Cardiac septum (tissue), 1 donor: ENCODE measurements around a stretch of chr9.

DNA sequence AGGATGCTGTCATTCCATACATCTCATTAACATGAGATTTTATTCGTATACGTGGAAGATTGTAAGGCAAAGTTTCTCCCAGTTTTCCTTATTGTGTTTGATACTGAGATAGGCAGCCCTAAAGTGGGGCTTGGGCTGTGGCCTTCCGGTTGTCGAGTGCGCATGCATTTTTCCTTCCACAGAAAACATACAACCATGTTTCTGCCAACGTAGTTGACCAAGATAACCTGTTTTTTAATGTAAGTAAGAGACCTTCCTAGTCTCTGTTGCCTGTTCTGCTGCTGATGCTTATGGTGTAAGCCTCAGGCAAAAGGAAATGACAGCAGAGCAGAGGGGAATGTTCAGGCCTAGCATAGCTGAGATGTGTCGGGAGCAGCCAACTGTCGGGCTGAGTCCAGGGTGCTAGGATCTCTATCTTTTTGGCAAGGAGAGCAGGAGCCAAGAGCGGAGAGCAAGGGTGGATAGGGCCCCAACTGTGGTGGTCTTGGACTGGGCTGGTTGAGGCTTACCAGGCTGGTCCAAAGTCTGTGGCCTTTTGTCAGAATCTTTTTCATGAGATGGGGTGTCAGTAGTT lies 2.5 kb downstream of the NTRK2 start:
- PRO-cap, result no peak

DNA sequence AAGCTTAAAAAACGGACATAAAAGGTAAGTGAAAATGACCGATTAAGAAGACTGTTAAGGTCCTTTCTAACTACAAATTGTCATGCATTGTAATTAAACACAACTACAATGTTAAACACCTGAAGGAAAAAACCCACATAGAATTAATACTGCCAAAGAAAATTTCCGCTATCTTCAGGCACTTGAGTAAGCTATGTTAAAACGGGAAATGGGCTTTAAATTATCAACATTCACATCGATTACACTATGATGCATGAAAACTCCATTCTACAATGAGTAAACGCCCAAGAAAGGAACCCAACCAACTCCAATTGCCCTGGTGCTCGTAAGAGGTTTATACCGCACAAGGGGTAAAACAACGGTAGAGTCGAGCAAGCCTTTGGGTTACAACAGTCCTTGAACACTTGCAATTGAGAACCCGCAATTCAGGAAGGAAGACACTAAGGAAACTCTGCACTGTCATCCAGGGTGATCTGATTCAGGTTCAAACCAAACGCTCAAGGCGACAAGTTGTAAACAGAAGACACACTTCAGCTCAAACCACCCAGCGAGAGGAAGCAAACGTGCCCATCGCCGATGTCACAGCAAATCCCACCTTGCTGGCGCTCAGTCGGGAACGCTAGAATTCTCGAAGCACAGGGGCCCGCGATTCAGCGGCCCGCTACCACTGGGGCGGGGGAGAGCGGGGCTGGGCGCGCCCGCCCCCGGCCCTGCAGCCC lies 917 bp downstream of the AGTPBP1 start:
- PRO-cap, result no peak

GRCh38 chr9:85742615-85743079 lies 893 bp upstream of the AGTPBP1 start:
- PRO-cap, result no peak

DNA sequence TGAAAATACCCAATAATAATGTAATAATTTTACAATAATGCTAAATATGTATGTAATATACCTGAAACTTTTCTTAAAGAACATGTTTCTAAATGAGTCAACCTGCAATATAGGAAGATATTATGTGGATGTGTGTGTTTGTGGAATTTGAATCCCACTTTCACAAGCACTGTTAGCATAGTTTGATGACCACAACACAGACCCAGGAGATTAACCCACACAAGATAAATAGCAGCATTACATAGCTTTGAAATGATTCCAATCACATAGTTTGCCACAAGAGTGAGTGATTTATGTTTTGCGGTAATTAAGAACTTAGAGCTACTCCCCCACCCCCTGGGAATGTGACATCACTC lies 1.4 kb upstream of the AGTPBP1 start:
- PRO-cap, result no peak

- PRO-cap, result no peak
These were observed 73.7 kb downstream of the GOLM1 start for GRCh38 chr9:86025483-86026244.

GRCh38 chr9:86033197-86033780 lies 66.1 kb downstream of the GOLM1 start:
- PRO-cap, result no peak

DNA sequence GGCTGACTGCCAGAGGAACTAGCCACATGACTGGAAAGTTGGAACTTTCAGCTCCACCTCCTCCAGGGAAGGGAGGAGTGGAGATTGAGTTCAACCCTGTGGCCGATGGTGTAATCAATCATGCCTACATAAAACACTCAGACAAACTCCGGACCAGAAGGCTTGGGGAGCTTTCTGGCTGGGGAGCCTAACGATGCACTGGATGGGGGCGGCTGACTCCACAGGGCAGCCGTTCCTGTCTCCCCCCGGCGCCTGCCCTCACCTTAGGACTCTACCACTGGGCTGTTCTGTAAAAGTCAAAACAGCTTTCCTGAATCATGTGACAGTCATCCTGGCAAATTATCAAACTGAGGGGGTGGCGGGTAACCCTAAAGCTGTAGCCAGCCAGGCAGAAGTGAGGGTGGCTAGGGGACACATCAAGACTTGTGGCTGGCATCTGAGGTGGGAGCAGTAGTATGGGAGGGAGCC lies 58.0 kb downstream of the GOLM1 start:
- PRO-cap, result no peak

DNA sequence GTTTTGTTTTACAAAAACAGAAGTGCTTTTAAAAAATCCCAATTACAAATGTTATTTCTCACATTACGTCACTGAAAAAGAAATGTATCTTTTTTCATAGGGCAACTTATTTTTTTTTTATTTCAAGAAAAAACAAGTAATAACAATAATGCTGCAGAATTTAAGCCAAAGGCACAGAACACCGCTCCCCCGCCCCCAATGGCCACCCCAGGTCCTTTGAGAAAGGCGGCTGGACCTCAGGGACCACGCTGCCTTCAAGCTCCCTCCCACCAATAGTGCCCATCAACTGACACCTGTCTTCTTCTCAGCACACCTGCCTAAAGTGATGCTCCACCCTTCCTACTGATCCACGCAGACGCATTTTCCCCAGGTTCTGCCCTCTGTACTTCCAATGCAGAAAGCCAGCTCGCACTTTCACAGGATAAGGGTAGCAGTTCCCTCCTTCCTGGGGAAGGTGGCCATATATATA lies 2.0 kb downstream of the GOLM1 start:
- PRO-cap, result no peak

GRCh38 chr9:86575933-86576198 lies 221.7 kb upstream of the TUT7 start:
- PRO-cap, result unidirectional peak, minus-strand start at chr9:86576020

GRCh38 chr9:86945898-86946023 lies 1.5 kb downstream of the GAS1 start:
- PRO-cap, result no peak

- PRO-cap, result no peak
These were observed 86.9 kb upstream of the GAS1 start for GRCh38 chr9:87034011-87034736.

DNA sequence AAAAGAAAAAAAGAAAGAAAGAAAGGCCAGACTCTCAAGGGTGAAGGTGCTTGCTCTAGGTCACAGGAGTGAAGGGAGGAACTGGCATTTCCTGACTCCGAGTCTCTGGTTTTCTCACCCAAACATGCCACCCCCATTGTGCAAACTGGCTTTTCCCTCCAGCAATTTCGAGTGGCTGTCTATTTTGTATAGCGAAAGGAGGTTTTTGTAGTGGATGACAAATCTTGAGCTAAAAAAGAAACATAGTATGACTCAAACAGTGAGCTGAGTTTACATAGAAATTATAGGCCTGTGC lies 33.7 kb upstream of the DAPK1 start:
- PRO-cap, result no peak

DNA sequence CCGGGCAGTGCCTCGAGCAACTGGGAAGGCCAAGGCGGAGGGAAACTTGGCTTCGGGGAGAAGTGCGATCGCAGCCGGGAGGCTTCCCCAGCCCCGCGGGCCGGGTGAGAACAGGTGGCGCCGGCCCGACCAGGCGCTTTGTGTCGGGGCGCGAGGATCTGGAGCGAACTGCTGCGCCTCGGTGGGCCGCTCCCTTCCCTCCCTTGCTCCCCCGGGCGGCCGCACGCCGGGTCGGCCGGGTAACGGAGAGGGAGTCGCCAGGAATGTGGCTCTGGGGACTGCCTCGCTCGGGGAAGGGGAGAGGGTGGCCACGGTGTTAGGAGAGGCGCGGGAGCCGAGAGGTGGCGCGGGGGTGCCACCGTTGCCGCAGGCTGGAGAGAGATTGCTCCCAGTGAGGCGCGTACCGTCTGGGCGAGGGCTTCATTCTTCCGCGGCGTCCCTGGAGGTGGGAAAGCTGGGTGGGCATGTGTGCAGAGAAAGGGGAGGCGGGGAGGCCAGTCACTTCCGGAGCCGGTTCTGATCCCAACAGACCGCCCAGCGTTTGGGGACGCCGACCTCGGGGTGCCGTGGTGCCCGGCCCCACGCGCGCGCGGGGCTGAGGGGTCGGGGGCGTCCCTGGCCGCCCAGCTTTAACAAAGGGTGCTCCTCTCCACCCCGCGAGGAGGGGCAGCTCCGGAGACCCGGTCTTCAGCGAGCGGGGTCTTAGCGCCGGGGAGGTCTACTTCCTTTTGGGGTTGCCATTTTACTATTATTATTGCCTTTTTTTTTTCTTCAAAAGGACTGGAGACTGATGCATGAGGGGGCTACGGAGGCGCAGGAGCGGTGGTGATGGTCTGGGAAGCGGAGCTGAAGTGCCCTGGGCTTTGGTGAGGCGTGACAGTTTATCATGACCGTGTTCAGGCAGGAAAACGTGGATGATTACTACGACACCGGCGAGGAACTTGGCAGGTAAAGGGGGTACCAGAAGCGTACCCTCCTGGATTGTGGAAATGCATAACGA lies 825 bp downstream of the DAPK1 start:
- PRO-cap, result no peak

DNA sequence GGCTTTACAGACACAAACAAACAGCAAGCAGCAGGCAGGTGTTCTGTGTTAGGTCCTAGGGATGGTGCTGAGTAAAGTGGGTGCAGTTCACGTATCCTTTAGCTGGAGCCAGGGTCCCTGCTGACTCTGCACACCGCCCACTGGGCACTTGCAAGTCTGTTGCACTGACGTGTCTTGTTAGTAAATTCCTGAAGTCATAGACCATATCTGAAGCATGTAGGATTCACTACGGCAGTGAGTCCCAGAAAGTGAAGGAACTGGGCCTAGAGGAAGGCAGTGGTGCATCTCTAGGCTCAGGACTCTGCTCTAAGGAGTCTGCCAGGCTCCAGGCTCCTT lies 96.6 kb downstream of the DAPK1 start:
- PRO-cap, result no peak

DNA sequence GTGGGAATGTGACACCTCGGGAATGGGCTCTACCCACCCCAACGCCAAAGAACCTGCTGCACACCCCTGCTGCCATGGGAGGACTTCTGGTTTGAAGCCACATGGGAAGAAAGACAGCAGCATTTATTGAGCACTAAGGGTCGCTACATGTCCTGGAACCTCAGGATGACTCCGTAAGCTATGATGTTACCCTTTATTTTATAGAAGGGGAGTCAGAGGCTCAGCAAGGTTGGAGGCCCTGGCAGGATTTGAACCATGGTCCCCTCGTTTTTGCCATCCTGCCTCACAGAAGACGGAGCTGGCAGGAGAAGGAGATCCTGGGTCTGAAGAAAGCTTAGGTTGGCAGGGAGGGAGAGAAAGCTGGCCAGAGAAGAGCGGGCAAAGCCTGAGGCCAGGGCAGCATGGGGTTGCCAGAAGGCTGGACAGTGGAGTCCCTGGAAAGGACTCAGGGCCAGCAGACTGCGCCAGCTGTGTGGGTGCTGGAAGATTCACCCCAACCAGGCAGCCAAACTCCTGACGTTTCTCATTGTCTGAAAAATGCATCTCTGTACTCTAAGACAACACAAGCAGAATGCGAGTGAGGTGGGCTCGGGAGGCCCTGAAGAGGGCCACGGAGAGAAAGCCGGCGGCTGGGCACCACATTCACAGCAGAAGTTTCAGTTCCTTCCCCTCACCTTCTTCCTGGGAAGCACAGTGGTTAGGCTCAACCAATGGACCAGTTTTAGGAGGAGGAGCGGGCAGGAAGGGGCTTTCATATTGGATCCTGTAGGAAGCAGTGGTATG lies 90.9 kb upstream of the CTSL start:
- PRO-cap, result no peak

GRCh38 chr9:88389448-88390003 lies 1.3 kb downstream of the SPIN1 start:
- PRO-cap, result no peak

- PRO-cap, result no peak
These were observed 119.1 kb upstream of the S1PR3 start for GRCh38 chr9:88872107-88872623.

GRCh38 chr9:88932733-88933200 lies 58.5 kb upstream of the S1PR3 start:
- PRO-cap, result unidirectional peak, minus-strand start at chr9:88932870

DNA sequence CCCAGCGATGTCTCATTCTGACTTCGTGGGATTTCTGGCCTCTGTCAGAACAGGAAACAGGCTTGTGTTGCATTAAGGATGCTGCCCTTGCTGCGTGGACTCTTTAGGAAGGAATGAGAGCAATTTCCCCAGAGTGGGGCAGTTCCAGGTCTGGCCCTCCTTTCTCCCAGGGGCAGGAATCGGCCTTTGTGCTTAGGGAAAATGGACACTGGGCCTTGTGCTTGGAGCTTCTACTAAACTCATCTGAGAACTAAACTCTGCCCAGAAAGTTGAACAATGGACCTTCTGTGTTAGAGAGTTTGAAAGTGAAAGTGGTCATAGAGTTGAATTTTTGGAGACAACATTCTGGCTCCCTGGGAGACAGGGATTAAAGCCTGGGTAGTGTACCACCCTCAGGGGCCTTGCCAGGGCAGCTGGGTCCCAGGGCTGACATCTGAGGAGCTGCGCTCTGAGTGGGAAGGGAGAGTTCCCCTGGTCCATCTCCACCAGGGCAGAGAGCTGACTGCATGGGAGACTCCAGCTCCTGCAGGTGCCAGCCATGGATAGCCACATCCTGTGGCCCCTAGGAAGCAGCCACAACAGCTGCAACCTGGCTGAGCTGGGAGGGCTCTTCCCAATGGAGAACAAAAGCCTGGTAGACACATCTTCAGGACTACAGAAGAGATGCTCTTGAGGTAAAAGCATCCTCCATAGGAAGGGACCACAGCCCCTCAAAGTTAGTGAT lies 37.6 kb upstream of the S1PR3 start:
- PRO-cap, result unidirectional peak, minus-strand start at position 252 of the sequence

GRCh38 chr9:88997900-88998099 lies 6.5 kb downstream of the S1PR3 start:
- PRO-cap, result no peak